Subcutaneous preadipocyte (primary cell): ENCODE results near the genes HSFX3, MAGEA11 and MAGEA8.

DNA sequence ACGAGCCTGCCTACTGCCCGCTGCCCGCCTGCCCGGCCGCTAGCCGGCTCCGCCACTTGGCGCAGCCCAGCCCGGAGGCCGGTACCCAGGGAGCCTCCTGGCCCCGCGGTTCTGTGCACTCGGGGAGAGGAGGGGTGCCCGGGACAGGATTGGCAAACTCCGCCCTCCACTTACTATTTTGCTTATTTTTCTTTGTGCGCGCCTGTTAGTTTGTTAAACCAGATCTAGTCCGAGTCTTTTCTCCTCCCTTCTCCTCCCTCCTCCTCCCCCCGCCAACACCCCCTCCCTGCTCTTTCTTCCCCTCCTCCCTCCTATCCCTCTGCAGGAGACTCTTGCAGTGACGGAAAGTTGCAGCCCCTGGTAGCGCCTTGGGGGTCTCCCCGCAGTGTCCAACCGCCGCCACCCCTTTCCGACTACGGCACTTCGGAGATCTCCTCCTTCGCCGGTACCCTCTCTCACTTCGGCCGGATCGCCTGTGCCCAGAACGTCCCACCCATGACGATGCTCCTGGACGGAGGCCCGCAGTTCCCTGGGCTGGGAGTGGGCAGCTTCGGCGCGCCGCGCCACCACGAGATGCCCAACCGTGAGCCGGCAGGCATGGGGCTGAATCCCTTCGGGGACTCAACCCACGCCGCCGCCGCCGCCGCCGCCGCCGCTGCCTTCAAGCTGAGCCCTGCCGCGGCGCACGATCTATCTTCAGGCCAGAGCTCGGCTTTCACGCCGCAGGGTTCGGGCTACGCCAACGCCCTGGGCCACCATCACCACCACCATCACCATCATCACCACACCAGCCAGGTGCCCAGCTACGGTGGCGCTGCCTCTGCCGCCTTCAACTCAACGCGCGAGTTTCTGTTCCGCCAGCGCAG, 503 bp downstream of the ZIC3 start:
- CAGE, long polyA plus RNA: no peak

DNA sequence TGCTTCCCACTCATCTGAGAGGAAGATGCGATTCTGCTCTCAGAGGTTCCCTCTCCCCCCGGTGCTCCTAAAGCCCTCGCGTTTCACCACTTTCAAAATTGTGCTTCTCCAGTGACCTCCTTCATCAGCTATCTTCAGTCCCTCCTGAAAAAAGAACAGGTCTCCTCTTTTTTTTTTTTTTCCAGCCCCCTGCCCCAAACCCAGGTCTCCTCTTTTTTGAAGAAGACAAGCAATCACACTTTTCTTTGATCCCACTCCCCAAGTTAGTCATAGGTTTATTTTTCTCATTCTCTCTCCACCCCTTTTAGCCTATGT, 432.0 kb downstream of the ZIC3 start:
- CAGE, long polyA plus RNA: no peak

- CAGE, long polyA plus RNA: no peak
Measured at GRCh38 chrX:139798541-139799005, 90.6 kb upstream of the MCF2 start.

DNA sequence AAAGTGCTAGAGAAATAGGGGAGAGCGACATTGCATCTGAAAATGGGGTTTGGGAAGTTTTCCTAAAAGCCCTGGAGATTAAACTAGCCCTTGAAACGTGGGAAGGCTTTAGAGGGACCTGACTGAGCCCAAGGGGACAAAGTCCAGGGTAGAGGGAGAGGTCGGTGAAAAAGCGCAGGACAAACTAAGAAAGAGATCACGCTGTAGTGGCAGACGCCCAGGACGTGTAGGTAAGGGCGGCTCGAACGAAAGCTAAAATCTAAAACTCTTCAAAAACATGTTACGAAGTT, 1.0 kb upstream of the ATP11C start:
- CAGE, long polyA plus RNA: no peak

DNA sequence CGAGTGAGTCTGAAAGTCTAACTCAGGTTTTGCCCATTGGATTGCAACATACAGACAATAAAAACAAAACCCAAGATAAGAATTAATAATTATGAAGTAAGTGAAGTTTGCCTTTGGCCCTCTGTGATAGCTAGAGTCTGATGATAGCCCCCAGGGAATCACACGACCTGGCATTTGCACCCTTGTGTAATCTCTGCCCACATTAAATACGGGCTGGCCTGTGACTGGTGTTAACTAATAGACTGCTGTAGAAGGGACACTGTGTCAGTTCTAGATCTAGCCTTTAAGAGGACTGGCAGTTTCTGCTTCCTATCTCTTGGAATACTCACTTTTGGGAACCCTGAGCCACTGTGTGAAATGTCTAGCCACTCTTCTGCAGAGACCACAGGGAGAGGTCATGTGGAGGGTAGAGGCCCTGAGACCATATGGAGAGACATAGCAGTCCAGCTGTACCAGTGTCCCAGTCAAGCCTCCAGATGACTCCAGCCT, 8.0 kb upstream of the CXorf66 start:
- CAGE, long polyA plus RNA: no peak

DNA sequence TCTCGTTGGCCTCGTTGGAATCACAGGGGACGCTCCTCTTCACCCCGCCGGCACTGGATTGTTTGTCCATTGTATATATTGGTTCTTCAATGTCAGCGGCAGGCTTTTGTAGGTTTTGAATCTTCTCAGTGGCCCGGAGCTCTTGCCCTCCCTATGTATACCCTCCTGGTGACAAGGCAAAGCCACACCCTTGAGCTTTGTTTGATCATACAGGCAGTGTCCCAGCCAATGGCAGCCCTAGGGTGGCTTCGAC, 277 bp downstream of the SPANXD start:
- CAGE, long polyA plus RNA: no peak

- CAGE, long polyA plus RNA: no peak
Measured at GRCh38 chrX:147174586-147174896, 360.0 kb upstream of the CXorf51A start.

DNA sequence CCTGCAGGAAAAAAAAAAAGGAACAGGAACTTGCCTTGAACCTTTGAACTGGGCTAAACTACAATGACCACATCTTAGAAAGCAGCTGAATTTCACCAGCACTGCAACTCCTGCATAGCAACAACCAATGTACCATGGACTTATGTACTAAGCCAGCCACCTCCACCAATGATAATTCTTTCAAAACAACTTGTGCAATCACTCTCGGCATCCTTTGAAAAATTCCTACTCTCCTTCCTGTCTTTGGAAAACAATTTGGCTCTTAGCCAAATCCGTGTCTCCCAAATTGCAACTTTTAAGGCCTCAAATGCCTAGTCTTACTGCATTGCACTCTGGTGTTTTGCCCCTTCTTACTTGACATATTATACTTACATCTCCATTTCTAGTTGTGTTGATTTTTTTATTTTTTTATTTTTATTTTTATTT, 26.7 kb upstream of the FMR1 start:
- CAGE, long polyA plus RNA: no peak

GRCh38 chrX:147948302-147949062, 32.7 kb upstream of the FMR1NB start:
- CAGE, long polyA plus RNA: no peak

DNA sequence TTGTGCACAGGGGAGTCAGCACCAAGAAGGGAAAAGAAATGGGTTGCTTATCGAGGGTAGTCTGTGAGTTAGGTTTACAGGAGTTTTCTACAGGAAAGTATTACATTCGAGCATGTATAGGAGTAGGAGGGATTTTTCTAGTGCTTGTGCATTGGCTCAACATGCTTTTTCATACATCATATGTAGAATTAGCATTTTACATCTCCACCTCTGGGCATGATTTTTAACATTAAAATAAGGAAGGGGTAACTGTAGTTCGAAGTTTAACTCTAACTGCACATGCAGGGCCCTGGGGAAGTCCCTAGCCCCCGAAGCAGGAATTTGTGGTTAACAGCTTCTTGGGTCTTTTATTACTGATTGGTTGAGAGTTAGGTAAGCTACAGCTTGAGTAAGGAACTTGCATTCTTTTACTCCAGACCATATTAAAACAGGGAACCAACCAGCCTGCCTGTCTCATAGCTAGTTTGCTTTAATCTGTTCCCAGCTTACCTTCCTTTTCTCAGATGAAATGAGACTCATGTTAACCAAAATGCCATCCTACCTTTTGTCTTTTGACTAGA, 119.9 kb upstream of the AFF2 start:
- CAGE, long polyA plus RNA: no peak

GRCh38 chrX:148381077-148381616, 119.3 kb upstream of the AFF2 start:
- CAGE, long polyA plus RNA: no peak

- CAGE, long polyA plus RNA: no peak
Measured at GRCh38 chrX:148459157-148459751, 41.2 kb upstream of the AFF2 start.

DNA sequence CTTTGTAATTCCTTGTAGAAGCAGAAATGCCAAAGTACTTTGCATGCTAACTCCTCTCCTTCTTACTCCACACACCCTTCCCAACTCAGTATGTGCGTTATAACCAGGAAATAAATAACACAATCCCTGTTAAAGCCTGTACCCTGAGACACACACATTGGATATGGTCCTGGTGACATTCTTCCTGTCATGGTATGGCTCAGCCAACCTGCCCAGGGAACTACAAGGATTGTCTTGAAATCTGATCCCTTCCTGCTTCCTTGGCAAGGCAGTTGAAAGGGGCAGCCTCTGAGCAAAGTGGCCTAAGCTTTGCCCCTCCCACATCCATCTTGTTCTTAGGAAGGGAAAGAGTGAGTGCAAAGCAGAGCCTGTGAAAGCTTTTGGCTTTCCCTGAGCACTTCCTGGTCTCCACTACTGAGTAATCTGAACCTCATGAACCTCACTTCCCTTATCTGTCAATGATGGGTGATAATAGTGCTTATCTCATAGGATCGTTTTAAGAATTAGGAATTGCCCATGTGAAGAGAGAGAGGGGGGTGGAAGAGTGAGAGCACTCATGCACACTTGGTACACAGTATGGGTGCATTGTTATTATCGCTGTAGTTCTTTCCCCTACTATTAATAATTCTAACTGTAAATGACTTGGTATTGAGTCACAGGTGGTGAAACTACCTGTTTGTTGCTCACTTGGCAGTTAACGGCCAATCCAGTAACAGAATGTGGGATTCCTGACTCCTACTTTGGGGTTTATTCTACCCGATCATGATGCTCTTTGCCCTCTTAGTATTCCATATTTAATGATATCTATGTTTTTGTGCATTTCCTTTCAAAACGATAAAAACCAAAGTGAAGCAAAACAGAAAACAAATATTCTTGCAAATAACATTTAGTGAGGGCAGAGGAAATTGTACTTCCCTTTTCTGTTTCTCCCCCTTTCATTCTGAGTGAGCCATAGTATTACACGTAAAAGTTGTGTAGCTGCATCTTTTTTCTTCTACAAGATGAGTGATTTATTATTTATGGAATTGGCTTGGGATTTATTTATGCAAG, 109.5 kb downstream of the AFF2 start:
- CAGE, long polyA plus RNA: no peak

DNA sequence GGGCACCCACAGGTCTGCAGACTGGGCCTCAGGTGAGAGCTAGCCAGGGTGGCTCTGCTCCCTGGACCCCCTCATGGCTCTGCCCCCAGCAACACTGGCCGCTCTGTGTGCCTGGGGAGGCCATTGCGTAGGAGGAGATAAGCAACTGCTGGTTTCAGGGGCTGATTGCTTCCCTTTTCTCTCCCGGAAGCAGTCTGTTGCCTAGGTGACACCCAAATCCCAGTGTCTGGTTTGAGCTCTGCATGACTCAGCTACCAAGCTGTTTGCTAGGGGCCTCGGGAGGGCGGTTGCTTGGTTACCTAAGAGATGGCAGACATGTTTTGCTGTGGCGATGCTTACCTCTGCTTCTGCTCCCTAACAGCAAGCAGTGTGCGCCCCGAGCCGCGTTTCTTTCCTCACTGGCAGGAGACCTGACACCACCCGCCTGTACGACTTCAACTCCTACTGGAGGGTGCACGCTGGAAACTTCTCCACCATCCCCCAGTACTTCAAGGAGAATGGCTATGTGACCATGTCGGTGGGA, 15.4 kb upstream of the EOLA1 start:
- CAGE, long polyA plus RNA: no peak

- CAGE, long polyA plus RNA: no peak
Measured at GRCh38 chrX:149541279-149541905, 580 bp downstream of the EOLA1 start.

DNA sequence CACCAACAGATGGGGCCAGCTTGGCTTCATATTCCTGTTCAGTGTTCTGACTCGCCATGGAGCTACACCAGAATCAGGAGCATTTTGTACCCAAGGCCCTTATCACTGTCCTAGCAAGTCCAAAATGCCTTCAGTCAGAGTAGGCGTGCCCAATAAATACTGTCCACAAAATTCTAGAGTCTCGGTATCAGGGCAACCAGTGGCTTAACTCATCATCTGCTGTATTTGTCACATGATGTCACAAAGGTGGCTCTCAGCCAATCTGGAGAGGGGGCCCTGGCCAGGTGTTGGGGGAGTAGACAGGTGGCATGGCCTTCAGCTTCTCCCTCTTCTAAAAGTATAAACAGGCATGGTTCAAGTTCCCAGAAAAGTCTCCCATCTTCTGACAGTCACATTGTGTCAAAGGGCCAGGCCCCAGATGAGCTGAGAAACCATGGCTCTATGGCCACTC, at the start of gene HSFX3:
Gene HSFX3, minus strand, starts transcription at position 130 of the 451 bp plus-strand sequence.
- CAGE, long polyA plus RNA: no peak

DNA sequence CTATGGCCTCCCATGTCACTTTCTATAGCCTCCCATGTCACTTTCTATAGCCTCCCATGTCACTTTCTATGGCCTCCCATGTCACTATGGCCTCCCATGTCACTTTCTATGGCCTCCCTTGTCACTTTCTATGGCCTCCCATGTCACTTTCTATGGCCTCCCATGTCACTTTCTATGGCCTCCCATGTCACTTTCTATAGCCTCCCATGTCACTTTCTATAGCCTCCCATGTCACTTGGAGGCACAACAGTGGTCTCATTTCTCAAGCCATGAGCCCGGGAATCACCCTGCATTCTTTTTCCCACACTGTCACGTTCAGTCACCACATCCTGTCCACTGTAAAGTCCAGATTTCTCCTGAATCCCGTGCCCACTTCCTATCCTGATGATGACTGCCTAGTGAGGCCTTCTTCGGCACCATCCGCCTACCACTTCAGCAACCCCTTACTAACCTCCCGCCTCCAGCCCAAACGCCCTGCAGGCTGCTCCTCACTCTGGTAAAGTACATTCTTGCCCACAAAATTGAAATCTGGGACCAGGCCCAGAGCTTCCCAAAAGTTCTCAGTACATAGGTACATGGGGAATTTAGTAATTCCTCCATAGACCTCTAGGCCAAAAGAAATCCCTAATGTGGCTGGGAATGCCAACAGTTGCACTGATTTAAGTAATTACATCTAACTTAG, 10.4 kb upstream of the HSFX2 start:
- CAGE, long polyA plus RNA: no peak

- CAGE, long polyA plus RNA: no peak
Measured at GRCh38 chrX:149711809-149712239, at the start of gene MAGEA11. Gene MAGEA11, plus strand, starts transcription at chrX:149712060.

GRCh38 chrX:149818311-149818700, 36.6 kb downstream of the MAGEA9 start:
- CAGE, long polyA plus RNA: no peak

- CAGE, long polyA plus RNA: no peak
Measured at GRCh38 chrX:149880831-149881622, at the start of gene MAGEA8. Gene MAGEA8, plus strand, starts transcription at chrX:149881183.